Measurements from ENCODE around the genes RBP4, PDE6C, CYP2C9 and TCTN3.

DNA sequence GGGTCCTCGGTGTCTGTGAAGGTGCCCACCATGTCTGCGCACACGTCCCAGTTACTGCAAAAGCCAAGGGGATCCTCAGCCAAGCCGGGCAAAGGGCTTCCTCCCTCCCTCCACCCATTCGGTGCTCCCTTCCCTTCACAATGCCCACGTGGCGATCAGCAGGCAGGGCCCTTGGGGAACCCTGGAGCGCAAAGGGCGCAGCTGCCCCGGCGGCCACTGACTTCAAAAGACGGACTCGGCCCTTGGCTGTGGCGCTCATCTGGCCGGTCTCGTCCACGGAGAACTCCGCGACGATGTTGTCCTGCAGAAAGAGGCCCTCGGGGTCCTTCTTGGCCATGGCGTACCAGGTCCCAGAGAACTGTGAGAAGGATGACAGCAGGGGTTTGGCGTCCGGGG, 591 bp downstream of the RBP4 start:
- RRBS = 11% methylated on average over 6 of the region's 24 CpGs

DNA sequence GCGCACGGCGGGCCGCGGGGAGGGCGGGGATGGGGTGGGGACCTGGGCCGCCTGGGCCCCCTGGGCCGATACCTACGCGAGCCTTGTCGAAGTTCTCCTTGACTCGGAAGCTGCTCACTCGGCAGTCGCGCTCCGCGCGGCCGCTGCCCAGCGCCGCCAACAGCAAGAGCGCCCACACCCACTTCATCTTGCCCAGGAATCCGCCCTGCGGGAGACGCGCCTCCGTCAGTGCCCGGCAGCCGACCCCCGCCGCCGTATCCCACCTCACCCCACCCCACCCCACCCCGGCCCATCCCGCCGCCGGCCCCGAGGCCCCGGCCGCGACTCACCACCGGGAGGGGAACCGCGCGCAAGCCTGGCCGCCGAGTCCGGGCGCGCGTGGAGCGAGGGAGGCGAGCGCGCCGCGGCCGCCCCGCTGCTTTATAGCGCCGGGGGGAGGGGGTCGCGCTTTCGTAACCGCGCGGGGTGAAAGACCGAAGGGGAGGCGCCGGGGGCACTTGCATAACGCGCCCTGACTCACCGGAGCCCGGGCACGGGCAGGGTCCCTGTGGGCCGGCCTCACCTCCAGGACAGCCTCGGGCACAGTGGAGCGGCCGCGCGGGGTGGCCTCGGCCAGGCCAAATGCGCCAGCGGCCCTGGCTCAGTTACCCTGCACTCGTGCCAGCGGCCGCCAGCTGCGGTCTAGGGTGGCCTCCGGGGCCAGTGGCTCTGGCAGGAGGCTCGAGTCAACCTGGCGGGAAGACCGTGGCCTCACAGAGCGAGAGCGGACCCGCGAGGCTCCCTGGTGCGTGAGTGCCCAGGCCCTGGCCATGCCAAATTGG, at the start of gene RBP4:
TSS of gene RBP4 (minus strand) at position 394 of the 821 bp plus-strand sequence.
- RRBS = 2% methylated on average over 35 of the region's 96 CpGs

DNA sequence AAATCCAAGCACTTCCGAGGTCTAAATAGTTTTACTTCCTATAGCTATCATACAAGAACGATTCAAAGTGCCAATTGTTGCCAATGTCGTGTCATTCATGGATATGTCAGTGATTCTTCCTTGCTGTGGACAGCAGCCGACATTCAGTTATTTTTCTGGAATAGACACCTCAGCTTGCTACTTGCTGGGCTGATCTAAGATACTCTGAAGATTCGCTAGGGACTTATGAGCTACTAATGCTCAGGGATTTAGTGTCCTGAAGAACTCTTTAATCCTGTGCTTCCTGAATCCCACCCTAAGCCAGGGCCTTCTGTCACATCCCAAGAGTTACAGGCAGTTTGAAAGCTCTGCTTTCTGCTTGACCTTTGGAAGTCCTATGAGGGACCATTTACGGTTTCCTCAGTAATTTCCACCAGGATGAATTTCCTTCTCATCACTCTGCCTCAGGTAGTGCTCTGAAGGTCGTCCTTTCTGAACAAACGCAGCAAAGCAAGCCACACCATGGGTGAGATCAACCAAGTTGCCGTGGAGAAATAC, at the start of gene PDE6C:
TSS of gene PDE6C (plus strand) at position 313 of the 537 bp plus-strand sequence.
- RRBS = no CpG with 5 or more reads among the region's 9 CpGs

DNA sequence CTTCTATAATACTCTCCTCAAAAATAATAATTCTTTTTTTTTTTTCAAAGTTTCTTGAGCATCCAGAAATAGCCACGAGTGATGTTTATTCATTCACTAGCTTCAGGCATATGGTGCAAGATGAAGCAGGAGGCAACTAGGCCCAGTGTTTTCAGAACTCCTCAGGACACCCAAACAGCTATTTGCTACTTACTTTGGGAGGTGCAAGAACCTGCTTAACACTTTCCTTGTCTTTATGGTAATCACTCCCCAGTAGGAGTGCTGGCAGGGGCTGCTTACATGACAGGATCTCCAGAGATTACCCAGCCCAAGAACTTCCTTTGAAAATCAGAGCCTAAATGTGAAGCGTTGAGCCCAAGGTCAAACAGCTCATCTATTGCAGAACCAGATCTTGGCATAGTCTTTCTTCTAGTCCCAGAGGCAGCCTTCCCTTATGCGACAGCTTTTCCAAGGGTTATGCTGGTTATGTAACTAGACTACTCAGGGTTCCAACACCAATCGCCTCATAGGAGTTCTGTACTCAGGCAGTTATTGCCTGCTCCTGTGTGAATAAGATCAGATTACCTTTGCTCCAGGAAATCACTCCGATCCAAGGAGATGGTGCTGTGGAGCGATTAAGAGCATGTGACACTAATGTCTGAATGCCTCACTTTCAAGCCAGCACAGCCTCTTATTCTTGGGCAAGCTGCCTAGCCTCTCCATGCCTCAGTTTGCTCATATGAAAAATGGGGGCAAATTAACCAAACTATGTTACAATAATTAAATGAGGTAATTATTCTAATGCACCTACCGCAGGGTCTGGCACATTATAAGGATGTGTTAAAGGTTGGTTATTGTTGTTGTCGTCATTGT, 8.5 kb upstream of the LGI1 start:
- RRBS = no CpG with 5 or more reads among the region's 8 CpGs

DNA sequence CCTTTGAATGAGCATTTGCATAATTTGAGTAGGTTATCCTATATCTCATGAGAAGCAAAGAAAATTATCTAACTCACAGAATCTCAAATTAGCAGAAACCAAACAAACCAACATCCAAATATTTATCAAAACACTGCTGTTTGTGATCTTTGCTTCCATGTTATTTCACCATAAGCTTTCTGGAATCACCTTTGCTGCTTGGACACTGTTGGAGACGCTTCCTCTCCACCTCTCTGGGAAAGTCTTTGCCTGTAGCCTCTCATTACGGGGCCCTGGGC, 57.3 kb downstream of the LGI1 start:
- RRBS = no CpG with 5 or more reads among the region's 2 CpGs

GRCh38 chr10:94000501-94000969, 6.8 kb downstream of the PLCE1 start:
- RRBS = no CpG with 5 or more reads among the region's 4 CpGs

DNA sequence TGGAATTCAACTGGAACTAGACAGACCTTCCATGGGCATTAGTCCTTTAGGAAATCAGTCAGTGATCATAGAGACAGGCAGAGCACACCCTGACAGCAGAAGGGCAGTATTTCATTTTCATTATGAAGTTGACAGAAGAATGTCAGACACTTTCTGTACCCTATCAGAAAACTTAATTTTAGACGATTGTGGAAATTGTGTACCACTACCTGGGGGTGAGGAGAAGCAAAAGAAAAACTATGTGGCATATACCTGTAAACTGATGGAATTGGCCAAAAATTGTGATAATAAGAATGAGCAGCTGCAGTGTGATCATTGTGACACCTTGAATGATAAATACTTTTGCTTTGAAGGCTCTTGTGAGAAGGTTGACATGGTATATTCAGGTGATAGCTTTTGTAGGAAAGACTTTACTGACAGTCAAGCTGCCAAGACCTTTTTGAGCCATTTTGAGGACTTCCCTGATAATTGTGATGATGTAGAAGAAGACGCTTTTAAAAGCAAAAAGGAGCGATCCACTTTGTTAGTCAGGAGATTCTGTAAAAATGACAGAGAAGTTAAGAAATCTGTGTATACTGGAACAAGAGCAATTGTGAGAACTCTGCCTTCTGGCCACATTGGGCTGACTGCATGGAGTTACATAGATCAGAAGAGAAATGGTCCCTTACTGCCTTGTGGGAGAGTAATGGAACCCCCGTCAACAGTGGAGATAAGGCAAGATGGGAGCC, 37.9 kb downstream of the PLCE1 start:
- RRBS = no CpG with 5 or more reads among the region's 4 CpGs

DNA sequence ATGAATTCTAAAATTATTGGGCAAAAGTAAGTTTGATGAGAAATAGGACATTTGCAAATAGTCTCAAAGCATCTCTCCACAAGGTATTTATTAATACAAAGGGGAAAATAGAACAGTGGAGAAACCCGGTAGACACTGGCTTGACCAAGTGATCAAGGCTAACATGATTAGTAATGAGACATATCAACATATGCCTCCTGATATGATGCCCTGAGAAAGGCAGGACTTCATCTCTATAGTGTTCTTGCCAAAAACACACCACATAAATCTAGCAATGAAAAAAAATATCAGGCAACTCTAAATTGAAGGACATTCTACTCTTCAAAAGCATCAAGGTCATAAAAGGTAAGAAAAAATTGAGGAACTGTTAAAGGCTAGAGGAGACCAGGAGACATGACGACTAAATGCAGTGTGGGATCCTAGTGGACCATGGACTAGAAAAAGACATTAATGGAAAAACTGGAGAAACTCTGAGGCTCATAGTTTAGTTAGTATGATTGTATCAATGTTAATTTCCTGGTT, 180.7 kb downstream of the PLCE1 start:
- RRBS = no CpG with 5 or more reads among the region's 2 CpGs

DNA sequence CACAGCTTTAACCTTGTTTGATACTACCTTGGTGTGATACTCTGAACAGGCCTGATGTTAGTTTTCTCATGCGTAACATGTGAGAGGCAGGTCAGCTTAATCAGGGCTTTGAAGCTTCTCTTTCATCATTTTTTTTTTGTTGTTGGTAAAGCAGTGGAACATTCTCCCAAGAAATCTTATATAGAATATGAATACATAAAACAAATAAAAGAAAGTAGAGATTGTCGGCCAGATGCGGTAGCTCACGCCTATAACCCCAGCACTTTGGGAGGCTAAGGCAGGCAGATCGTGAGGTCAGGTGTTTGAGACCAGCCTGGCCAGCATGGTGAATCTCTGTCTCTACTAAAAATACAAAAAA, 50.0 kb upstream of the HELLS start:
- RRBS = no CpG with 5 or more reads among the region's 5 CpGs

- RRBS = no CpG with 5 or more reads among the region's 2 CpGs
Observed at GRCh38 chr10:94938216-94938915, at the start of gene CYP2C9. Gene CYP2C9, plus strand, starts transcription at chr10:94938658.

DNA sequence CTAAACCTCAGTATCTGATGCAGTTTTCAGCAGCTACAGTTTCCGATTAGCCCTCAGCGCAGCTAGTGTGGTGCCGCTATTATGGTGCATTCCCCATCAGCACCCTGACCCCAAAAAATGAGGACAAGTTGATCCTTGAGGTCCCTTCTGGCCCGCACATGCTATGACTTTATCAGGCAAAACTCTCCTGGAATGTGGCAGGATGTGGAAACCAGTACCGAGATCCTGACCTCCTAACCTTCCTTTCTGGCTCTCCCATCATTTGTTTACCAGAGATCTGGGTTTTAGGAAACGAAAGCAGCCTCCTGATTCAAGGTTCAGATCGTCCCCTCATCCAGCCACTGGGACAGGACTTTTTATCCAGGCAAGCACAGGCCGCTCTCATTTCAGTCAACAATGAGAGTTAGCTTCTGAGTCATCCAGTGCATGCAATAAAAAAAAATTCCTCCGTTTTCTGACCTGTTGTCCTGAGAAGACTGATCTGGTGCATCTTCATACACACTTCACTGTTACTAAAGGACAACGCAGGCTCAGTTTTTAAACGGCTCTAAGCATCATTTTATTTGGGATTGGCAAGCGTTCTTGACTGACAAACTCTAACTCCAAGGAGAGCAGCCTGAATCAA, 17.3 kb downstream of the PDLIM1 start:
- RRBS = no CpG with 5 or more reads among the region's 12 CpGs

GRCh38 chr10:95275519-95275945, 15.3 kb downstream of the PDLIM1 start:
- RRBS = no CpG with 5 or more reads among the region's 2 CpGs

GRCh38 chr10:95308450-95309188, 17.8 kb upstream of the PDLIM1 start:
- RRBS = no CpG with 5 or more reads among the region's 6 CpGs

- RRBS = no CpG with 5 or more reads among the region's 3 CpGs
Observed at GRCh38 chr10:95443568-95444083, 117.5 kb downstream of the SORBS1 start.

DNA sequence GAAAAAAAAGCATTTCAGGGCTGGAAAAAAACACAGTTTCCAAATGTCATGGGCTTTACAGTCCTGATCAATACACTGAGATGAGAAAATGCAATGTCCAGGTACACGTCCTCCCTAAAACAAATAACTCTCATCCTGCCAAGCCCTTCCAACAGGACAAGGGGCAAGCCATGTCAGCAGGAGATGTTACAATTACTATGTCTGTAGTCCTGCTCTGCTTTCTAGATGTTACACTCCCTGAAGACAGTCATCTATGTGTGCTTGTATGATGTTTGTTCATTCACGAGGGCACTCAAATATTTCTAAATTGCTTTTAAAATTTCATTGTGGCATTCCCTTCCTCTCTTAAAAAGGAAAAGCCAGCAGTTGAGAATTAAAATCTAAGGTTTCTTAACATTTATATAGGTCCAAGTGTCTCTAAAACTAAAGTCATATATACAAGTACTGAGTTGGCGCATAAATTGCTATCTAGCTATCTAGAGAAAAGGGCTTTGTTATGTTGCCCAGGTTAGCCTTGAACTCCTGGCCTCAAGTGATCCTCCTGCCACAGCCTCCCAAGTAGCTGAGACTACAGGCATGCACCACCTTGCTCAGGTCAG, 103.0 kb downstream of the SORBS1 start:
- RRBS = no CpG with 5 or more reads among the region's 3 CpGs

DNA sequence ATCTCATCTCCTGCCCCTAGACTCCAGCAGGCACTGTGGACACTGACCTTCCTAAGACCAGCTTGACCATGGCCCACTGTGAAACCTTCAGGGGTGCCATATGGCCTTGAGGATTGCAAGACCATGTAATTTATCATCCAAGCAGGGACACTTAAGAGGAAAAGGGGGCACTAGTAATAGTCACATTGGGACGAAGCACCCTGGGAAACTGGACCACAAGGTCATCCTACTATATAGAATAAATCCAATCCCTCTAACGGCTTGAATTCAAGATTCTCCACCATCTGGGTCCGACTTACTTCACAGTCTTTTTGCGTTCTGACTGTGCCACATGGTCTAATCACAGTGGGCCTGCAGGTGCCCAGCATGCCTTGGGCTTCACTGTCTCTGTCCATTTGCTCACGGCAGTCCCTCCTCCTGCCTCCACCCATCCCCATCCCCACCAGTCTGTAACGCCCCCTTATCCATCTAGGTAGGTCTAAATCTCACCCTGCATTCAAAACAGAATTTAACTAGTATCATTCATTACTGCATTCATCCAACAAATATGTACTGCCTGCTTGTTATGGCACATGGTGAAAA, 24.4 kb downstream of the SORBS1 start:
- RRBS = no CpG with 5 or more reads among the region's 6 CpGs

GRCh38 chr10:95693416-95694354, at the start of gene TCTN3:
Gene TCTN3, minus strand, starts transcription at chr10:95693927.
- RRBS = 1% methylated on average over 5 of the region's 59 CpGs

GRCh38 chr10:95761533-95762269, 5.7 kb downstream of the ENTPD1 start:
- RRBS = no CpG with 5 or more reads among the region's 3 CpGs

DNA sequence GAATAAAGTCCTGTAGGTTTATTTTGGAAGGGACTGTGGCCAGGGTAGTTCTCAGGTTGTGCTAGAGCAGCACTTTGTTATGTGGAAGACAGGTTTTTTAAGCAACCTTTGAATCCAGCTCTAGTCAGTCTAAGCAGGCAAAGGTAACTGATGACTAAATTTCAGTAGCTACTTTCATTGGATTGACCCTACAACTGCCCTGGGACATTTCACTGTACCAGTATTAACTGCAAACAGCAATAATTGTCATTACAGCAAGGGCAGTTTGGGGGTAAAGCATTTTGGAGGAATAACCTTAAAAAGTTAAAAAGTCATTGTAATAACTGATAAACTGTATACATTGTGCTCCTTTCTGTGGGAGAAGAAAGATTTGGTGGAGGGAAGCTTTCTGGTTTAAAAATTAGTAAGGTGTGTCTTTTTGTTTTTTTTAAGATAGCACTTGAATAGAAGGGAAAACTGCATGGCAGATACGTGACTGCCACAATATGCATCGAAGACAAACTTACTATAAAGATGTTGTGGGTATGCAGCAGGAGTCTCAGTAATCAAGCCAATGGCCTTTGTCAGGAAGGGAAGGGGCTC, 15.9 kb downstream of the CCNJ start:
- RRBS = no CpG with 5 or more reads among the region's 2 CpGs

GRCh38 chr10:96156854-96157855, 27.1 kb downstream of the ZNF518A start:
- RRBS = no CpG with 5 or more reads among the region's 5 CpGs